REH cell (cell line): Measurements from ENCODE around the genes USF2 and FFAR3.

GRCh38 chr19:35254382-35255506 is 5.9 kb downstream of the LSR start:
- PRO-cap: no peak

DNA sequence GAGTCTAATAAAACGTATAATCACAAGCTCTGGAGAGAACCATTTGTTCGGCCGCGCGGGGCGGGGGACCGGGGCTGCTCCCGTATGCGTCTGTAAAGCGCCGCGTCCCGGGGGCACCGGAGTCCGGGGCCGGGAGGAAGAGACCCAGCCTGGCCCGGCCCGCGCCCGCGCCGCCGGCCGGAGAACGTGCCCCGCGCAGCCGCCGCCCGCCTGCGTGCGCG is 913 bp upstream of the USF2 start:
- PRO-cap: bidirectional peak, plus-strand start outside the sequence, minus-strand start at position 188 of the sequence

DNA sequence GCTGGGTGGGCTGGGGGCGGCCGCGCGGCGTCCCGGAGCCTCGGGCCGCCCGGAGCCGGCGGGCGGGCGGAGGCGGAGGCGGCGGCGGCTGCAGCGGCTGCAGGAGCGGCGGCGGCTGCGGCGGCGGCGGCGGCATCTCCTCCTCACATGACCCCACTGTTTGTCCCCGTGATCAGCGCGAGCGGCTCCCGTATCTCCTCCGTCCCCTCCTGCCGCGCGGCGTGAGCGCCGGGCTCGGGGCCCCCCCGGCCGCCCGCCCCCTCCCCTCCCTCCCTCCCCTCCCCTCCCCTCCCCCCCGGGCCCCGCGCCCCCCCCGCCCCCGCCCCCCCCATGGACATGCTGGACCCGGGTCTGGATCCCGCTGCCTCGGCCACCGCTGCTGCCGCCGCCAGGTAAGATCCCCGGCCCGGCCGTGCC is at the start of gene USF2:
TSS of gene USF2 (plus strand) at position 191 of the 417 bp plus-strand sequence.
- PRO-cap: bidirectional peak, plus-strand start at position 191 of the sequence, minus-strand start at position 165 of the sequence

- PRO-cap: no peak
Observed at GRCh38 chr19:35270277-35270961, 1.7 kb downstream of the USF2 start.

GRCh38 chr19:35310393-35311172 is 18.4 kb upstream of the CD22 start:
- PRO-cap: no peak

GRCh38 chr19:35358297-35358538 is at the start of gene FFAR3:
Gene FFAR3, plus strand, starts transcription at chr19:35358460.
- PRO-cap: unidirectional peak, plus-strand start at chr19:35358355

DNA sequence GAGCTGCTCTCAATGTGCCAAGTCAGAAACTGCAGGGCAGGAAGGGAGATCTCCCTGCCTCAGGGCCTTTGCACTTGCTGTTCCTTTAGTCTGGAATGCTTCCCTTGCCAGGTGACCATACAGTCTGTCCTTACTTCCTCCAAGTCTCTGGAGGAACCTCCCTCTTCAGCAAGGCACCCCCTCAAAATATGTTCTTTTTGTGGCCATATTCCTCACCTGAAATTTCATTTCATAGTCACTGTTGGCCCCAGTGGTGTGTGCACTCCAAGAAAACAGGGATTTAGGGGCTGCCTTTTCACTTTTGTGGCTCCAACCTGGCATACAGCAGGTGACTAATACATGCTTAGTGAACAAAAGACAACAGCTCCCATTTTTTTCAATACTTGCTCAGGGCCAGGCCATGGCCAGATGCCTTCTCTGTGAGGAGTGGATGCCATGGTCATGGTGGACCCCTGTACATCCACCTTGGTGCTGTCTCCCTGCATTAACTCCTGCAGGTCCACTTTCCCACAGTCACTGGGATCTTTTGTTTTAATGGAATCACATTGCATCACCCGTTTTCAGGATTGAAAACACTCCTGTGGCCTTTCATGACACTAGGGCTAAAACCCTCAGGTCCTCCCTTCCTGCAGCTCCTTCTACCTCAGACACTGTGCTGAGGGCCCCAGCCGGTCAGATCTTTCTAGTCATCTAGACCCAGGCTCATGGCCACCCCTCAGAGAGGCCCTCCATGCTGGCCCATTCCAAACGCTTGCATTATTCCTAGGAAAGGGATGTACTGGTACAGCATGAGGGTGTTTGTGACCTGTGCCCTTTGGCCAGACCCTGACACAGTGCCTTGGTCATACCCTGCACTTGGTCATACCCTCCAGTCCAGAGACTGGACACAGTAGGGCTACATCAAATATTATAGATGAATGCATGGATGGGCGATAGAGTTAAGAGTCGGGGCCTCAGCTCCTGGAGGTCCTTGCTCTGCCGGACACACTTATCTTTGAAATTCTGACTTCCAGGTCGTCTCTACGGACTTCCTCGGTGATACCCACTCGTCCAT is 1.2 kb upstream of the TMEM147 start:
- PRO-cap: no peak

- PRO-cap: no peak
Observed at GRCh38 chr19:35715795-35716408, 1.9 kb upstream of the KMT2B start.

GRCh38 chr19:35716409-35717376 is 1.1 kb upstream of the KMT2B start:
- PRO-cap: bidirectional peak, plus-strand start at chr19:35716949, minus-strand start at chr19:35716961

GRCh38 chr19:35729953-35731211 is 11.9 kb downstream of the IGFLR1 start:
- PRO-cap: no peak

DNA sequence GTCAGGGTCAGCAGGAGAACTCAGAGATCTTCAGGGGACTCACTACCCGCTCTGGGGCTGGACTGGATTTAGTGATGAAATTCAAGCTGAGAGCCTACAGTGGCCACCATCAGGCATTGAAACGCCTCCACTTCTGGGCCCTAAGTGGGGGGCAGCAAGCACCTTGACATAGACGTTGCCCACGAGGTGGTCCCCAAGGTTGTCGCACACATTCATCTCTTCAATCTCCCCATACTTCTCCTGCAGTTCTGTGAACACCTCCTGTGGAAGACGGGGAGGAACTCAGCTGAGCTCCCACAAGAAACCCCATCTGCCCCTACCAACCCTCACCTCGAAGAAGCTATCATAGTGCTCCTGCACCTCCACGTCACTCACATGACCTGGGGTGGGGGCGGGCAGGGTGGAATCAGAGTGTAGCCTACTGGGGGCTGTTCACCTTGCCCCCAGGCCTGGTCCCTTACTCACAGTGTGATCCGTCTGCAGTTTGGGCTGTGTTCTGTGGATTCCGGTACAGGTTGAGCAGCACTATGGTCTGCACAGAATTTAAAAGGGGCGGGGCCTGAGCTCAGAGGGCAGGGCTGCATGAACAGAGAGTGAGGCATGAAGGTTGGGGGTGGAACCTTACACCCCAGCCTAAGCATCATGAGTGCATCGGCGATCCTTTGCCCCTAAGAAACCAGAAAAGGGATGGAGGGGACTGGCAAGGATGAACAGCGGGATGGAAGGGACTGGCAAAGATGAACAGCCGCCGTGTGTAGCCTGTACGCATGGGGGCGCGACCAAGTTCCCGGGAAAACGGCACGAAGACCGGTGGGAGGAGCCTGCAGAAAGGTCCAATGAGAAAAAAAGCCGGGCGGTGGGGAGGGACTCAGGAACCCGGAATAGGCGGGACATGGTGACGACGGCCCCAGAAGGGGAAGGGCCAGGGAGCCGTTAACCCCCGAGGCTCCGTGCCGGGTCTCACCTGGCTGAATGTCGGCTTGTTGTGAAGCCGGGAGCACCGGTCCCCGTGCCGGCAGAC is 747 bp downstream of the U2AF1L4 start:
- PRO-cap: bidirectional peak, plus-strand start at position 679 of the sequence, minus-strand start at position 500 of the sequence; bidirectional peak, plus-strand start at position 910 of the sequence, minus-strand start at position 739 of the sequence

DNA sequence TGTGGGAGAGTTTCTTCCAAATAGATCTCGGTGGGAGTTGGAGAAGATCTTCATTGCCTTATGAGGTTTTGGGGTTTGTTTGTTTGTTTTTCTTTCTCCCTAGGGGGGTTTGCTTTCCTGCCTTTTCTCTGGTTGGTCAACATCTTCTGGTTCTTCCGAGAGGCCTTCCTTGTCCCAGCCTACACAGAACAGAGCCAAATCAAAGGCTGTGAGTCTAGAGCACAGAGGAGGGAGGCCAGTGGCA is 787 bp downstream of the PSENEN start:
- PRO-cap: no peak

GRCh38 chr19:35746560-35747089 is 1.2 kb downstream of the PSENEN start:
- PRO-cap: no peak

DNA sequence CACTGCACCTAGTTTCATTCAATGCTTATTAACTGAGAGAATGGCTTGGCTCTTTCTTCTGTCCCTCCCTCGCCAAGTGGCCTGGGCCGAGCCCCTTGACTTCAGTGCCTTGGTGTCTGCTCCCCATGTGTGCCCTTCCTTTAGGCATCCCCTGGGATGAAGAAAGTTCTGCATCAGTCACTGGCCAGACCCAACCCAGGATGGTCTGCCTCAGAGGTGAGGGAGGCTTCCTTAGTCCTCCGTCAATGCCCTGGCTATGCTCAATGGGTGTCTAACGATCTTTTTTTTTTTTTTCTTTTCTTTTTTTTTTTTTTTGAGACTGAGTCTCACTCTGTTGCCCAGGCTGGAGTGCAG is 13.7 kb downstream of the PRODH2 start:
- PRO-cap: no peak

GRCh38 chr19:35854642-35855226 is 2.0 kb upstream of the KIRREL2 start:
- PRO-cap: no peak

- PRO-cap: no peak
Observed at GRCh38 chr19:35899517-35899988, 2.8 kb upstream of the HCST start.

GRCh38 chr19:35913616-35914042 is 5.5 kb upstream of the TYROBP start:
- PRO-cap: no peak

DNA sequence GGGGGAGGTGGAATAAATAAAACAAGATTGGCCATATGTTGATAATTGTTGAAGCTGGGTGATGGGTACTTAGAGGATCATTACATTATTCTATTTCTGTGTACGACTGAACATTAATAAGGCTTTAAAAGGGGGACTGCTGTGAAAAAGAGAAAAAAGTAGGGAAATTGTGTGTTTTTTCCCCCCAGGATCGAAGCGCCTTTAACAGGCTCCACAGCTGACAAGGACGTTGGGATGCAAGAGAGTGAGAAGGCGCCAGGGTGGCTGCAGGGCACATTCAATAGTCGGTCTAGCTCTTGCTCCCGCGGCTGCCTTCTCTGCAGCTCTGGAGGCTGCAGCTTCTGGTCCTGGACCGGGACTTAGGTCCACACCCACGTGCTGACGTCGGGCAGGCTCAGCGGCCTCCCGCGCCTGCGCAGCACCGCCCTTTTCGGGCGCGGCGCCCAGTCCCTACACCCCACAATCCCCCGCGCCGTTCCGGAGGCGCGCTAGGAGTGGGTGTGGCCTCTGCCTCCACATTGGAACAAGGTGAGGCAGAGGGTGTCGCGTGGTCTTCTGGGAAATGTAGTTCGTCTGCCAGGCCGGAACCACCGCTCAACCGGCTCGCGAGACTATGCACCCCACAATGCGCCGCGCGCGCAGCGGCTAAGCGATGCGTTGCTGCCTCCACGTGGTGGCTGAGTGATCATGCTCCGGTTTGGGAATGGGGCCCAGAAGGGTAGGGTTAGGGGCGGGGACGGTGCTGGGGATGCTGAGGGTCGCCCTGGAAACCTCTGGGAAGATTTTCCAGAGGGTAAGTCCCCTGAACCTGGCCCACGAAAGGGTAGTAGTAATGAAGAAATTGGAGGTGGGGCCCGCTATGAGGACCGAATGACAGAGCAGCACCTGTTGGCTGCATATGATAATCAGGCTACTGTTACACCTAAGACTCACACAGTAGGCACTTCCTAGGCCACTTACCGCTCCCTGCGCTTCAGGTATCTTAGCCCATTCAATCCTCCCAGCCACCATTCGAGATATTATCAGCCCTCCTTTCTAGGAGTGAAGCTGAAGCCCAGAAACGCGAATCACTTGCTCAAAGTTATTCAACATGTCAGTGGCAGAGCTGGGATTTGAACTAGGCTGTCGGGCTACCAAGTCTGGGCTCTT is 4.7 kb upstream of the LRFN3 start:
- PRO-cap: unidirectional peak, minus-strand start at position 343 of the sequence

DNA sequence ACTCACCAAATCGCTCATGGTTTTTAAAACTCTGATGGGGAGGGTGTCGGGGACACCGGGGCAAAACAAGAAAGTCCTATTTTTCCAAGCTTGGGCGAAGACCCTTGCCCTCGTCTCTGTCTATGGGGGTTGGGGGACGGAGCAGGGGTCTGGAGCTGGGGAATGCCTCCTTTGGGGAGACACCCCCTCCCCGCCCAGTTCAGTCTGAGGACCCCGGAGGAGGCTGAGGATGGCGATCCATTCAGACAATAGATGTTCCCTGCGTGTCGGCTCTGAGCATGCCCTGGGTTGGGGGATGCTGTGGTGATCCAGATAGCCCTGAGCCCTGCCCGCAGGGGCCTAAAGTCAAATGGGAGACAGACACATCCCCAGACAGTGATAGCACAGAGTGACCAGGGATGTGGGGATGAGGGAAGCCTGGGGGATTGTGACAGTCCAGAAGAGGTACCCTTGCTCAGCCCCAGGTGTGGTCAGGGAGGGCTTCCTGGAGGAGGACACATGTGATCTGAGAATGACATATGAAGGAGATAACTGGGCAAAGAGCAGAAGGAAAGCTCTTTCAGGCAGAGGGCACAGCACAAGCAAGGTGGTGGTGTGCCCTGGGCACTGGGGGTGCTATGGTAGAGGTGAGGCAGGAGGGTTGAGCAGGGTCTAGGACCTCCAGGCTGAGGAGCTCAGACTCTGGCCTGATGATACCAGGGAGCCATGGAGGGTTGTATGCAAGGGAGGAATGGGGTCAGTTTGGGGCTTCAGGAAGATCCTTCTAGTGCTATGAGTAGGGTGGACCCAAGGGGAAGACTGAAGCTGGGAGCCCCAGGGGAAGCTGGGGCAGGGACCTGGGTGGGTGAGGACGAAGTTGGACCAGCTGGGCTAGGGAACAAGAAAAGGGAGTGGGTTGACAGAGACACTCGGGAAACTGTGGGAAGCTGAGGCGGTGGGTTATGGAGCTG is 9.2 kb downstream of the LRFN3 start:
- PRO-cap: no peak

DNA sequence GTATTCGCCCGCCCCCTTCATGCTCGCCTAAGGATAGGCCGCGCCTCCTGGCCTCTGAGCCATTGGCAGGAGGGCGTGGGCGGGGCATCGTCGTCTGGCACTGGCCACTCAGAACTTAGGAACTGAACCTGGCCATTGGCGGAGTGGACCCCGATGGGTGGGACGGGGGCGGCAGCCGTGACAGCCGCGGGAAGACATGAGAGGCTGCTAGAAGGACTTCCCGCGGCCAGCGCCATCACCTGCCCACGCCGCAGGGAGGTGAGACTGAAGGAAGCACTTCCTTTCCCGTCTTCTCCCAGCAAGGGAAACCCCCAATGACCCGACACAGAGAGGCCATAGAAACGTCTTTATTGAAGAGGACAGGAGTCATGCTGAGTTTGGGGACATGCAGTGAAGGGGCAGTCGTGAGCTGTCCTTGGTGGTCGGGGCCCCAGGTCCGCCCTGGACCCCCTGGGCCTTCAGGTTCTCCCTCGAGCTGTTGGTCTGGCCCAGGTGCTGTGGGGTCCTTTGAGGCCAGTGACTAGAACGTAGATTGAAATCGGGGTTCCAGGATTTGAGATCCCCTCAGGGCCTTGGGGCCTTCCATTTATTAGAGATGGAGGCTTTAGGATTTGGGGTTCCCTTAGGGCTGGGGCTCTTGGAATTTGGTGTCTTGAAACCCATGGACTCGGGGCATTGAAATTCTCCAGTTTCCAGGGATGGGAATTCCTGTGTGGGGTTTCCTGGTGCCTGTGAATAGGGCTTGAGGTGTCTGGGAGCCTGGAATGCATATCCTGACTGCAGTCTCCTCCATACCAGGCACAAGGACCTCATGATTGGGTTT is 527 bp upstream of the ALKBH6 start:
- PRO-cap: bidirectional peak, plus-strand start at position 135 of the sequence, minus-strand start outside the sequence